NCI-H460 (cell line): ENCODE measurements around the genes UGT2A3, UGT2A1, HTN3 and GC.

RAMPAGE:
- cytosol, long total RNA, result no peak
- long total RNA, result no peak
- nucleus, long total RNA, result no peak
Observed at GRCh38 chr4:68328098-68328710, 21.7 kb downstream of the YTHDC1 start.

DNA sequence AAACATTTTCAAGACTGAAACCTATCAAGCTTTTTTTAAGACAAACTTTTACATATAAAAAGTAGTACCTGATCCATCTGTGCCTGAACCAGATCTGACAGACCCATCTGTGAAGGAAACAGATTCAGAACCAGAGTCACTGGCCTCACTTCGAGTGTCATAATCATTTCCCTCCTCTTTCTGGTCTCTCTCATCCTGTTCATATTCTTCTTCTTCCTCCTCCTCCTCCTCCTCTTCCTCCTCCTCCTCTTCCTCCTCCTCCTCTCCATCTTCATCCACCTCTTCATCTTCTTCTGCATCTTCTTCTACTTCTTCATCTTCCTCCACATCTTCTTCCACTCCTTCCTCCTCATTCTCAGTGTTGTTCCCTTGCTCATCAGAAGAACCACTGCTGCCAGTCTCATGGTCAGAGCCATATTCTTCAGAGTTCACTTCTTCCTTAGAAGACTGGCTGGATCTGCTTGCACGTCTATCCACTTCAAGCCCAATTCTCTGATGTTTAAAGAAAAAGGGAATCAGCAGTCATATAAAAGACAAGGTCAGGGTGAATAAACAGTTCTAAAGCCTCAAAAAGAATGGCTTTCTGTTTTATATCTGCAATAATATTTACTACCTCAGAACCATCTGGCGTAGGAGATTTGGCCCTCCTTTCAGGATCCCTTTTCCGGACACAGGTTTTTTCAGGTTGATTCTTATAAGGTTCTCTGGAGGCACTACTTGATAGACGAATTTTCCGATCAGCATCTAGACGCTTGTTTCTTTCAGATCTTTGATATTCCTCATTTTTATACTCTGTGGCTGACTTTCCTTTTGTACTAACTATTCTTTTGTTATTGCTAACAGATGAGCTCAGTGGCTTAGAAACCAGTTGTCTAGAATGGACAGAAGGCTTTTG lies 12.7 kb downstream of the YTHDC1 start:
RAMPAGE:
- cytosol, long total RNA, result no peak
- long total RNA, result no peak
- nucleus, long total RNA, result no peak

DNA sequence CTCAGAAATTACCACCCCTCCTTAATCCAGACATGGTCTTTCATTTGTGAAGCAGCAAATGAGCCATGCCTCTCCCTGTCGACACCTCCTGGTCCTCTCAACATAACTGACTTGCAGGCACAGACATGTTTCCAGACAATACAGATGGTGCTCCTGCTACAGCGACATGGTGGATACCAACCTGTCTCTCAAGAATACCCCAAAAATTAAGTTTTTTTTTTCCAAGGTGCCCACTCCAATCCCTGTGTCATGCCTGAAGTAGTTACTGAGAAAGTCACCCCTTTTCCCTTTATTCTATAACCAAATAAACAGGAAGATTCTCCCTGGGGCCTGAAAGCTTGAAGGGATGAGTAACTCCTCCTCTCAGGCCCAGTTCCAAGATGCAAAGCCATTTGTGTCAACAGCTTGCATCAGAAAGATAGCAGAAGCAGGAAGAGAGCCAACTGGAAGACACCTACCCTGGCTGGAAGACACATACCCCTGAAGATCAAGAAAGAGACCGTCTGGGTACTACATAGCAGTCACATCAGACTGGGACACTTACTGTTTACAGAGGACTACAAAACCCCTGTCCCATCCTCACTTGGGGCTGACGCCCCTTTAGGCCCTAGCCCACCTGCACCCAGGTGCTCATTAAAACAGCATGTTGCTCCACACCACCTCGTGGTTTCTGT lies 5.5 kb upstream of the UGT2B17 start:
RAMPAGE:
- cytosol, long total RNA, result no peak
- long total RNA, result no peak
- nucleus, long total RNA, result no peak

DNA sequence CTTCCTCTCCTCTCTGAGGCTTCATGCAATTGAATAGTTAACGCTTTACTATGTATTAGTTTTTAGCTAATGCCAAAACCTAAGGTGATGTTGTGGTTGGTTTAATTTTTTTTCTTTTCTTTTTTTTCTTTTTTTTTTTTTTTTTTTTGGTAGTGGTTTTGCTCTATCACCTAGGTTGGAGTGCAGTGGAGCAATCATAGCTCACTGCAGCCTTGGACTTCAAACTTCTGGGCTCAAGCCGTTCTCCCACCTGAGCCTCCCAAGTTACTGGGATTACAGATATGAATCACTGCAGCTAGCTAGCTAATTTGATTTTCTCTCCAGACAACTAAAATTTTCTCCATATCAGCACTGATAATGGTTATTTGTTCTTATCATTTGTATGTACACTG lies 3.3 kb downstream of the UGT2A3 start:
RAMPAGE:
- cytosol, long total RNA, result no peak
- long total RNA, result no peak
- nucleus, long total RNA, result no peak

DNA sequence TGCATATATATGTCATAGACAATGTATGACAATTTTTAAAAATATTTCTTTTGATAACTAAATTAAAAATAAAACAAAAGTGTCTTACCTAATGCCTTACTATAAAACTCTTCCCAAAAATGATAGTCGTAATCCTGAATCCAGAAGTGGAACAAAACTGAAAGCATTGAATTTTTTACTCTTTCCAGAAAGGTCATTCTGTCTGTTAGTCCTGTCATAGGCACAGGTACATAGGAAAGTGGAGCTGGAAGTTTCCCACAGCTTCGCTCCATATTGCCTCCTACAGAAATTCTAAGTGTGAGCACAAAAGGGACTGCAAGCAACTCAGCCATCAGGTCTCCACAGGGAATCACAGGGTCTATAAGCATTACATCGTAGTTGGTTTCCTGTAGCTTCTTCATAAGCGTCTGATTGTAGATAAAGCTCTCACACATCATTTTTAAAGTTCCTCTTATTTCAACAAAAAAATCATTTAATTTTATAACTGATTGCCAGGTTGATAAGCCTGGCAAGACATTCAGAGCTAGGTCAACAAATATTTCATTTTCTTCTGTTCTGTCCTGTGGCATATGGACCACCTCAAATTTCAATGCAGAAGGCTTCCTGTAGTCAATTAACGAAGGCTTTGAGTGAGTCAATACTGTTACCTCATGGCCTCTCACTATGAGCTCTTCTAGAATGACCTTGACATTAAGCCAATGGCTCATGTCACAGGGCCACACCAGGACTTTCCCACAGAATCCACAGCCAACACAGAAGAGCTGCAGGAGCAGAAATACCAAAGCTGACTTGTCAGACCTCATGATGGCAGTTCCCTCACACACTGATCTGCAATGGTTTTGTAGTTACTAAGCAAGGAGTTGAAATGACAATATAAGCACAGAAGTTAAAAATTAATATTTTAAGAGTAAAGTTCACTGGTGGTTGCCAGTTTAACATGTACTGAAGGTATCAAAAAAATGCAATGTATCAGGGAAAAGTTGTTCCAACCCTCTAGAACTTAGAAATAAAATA lies at the start of gene UGT2A3:
UGT2A3 (minus strand) TSS at position 847 of the 1,014 bp plus-strand sequence.
RAMPAGE:
- cytosol, long total RNA, result no peak
- long total RNA, result no peak
- nucleus, long total RNA, result no peak

DNA sequence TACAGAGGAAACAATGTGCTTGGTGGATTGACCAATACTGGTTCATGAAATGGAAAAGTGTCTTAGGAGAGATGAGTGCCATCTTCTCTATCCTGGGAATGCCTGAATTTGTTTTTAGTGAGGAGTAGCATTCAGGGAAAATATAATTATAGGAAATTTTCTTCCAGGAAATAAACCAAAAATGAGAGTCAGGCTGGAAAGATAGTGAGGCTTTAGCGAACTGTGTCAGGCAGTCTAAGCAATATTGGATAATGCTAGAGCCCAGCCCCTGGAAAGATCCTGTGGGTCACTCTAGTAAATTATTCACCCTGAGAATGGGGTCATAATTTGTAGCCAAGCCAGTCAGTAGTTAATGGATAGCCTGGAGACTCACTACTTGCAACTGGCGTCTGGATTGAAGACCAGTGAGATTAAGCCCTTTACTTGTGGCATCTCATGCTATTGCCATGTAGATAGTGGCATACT lies 50.9 kb downstream of the UGT2B28 start:
RAMPAGE:
- cytosol, long total RNA, result no peak
- long total RNA, result no peak
- nucleus, long total RNA, result no peak

DNA sequence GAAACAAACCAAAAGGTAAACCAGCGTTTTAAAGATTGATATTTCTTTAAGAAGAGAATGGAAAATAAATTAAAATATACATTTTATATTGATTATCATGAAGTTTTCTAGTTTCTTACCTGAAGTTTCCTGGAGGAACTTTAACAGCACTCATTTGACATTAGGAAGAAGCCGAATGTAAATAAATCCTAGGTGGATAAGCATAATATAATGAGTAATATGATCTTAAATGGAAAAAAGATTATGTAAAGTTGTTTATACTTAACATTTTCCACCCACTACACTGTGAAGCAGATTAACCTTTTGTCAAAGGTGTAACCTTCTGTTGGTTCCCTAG lies at the start of gene UGT2A1:
UGT2A1 (minus strand) TSS at position 179 of the 337 bp plus-strand sequence.
RAMPAGE:
- cytosol, long total RNA, result no peak
- long total RNA, result no peak
- nucleus, long total RNA, result no peak

DNA sequence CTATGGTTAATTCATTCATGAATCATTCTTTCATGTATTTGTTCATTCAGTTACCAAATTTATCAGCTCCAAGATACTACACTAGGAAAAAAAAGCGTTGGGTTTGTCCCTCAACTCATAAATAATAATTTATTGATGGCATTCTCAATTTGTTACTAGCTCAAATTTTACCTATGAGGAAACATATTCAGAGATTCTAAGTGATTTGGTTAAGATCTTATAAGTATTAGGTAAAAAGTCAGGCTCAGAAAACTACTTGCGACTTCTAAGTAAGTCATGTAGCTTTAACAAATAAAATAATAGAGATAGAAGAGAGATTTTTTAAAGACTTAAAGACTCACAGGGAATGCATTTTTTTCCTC lies 6.7 kb upstream of the SULT1B1 start:
RAMPAGE:
- cytosol, long total RNA, result no peak
- long total RNA, result no peak
- nucleus, long total RNA, result no peak

RAMPAGE:
- cytosol, long total RNA, result no peak
- long total RNA, result no peak
- nucleus, long total RNA, result no peak
Observed at GRCh38 chr4:70028030-70028564, at the start of gene HTN3. HTN3 (plus strand) TSS chr4:70028459.

DNA sequence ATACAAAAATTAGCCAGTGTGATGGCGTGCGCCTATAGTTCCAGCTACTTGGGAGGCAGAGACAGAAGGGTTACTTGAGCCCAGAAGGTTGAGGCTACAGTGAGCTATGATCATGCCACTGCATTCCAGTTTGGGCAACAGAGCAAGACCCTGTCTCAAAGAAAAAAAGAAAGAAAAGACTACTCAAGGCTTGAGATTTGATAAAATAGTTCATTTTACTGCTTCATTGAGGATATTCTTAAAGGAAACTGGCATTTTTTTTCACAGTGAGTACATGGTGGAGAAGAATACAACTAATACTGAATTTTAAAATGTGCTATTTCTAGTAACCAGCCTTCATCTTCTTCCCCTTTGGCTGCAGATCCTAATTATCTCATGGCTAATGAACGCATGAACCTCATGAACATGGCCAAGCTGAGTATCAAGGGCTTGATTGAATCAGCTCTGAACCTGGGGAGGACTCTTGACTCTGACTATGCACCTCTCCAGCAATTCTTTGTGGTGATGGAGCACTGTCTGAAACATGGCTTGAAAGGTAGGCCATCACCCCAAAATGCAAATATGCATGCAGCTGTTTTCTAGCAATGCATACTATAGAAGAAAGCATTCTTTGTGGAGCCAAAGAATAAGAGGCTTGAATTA lies 40.5 kb downstream of the RUFY3 start:
RAMPAGE:
- cytosol, long total RNA, result no peak
- long total RNA, result no peak
- nucleus, long total RNA, result no peak

RAMPAGE:
- cytosol, long total RNA, result no peak
- long total RNA, result no peak
- nucleus, long total RNA, result no peak
Observed at GRCh38 chr4:70768305-70769034, 46.7 kb downstream of the RUFY3 start.

DNA sequence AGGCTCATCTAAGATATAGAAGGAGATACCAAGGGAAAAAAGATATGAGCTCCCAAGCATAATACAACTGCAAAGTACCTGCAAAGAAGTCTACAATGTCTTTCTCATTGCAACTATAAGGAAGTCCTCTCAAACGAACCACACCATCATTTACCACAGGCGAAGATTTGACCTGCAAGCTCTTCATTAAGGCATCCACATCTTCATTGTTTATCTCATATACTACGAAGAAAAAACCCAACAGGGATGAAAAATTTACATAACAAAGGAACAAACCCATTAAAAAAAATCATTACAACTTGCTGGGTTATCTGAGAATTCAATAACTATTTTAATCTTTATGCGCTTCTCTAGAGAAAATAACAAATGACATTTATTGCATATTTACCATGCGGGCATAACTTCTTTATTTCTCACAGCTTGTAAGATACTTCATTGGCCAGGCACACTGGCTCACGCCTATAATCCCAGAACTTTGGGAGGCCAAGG lies 7.4 kb downstream of the GRSF1 start:
RAMPAGE:
- cytosol, long total RNA, result no peak
- long total RNA, result no peak
- nucleus, long total RNA, result no peak

DNA sequence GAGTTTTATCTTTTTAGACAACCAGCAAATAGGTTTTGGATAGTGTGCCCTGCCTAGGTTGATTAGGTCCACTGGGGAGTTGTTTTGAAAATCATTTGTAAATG lies 897 bp downstream of the MOB1B start:
RAMPAGE:
- cytosol, long total RNA, result no peak
- long total RNA, result no peak
- nucleus, long total RNA, result no peak

RAMPAGE:
- cytosol, long total RNA, result no peak
- long total RNA, result no peak
- nucleus, long total RNA, result no peak
Observed at GRCh38 chr4:70996923-70997523, 3.6 kb downstream of the DCK start.

GRCh38 chr4:71141325-71141524 lies 45.8 kb upstream of the SLC4A4 start:
RAMPAGE:
- cytosol, long total RNA, result no peak
- long total RNA, result no peak
- nucleus, long total RNA, result no peak

GRCh38 chr4:71765395-71765781 lies 18.5 kb downstream of the GC start:
RAMPAGE:
- cytosol, long total RNA, result no peak
- long total RNA, result no peak
- nucleus, long total RNA, result no peak

DNA sequence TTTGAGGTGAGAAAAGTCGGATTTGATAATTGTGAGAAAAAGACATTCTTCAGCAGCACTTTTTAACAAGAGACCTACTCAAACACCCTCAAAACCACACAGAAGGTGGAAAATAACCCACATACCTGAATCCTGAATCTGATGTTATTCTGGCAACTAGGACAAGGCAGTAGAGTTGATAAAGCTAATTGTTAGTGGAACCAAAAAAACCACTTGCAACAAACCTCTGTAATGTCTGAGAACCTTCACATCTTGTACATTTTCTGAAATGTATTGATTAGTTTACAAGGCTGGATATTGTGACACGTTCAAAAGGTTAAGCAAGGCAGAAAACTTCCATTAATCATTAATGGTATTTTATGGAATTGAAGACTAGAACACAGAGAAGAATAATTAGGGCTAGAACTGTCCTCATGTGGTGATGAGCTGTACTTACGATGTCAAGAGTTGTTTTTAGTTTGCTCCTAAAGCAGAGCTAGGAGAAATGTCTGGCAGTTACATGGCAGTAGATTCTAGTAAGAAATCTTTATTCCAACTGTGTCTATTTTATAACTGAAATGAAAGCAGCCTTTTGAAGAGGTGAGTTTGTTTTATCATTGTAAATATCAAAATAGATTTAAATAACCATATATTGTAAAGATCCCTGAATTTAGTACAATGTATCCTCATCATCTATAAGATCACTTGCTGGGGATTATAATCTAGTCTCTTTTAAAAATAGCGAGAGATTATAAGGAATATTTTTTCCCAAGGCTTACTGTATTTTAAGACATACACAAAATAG lies 12.2 kb downstream of the GC start:
RAMPAGE:
- cytosol, long total RNA, result no peak
- long total RNA, result no peak
- nucleus, long total RNA, result no peak

DNA sequence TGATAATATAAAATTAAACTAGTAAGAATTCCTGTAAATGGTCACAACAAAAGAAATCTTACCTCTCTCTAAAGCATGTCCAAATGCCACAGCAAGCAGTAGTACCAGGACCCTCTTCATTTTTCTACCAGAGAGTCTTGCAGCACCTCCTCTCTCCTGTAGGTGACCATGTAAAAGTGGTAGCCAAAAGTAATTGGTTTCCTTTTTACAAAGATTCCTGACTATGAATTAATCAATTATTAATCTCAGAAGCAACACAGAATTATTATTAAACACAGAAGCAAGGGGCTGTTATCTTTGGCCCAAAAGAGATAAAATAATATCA lies at the start of gene GC:
GC (minus strand) TSS at position 181 of the 325 bp plus-strand sequence.
RAMPAGE:
- cytosol, long total RNA, result no peak
- long total RNA, result no peak
- nucleus, long total RNA, result no peak

RAMPAGE:
- cytosol, long total RNA, result no peak
- long total RNA, result no peak
- nucleus, long total RNA, result no peak
Observed at GRCh38 chr4:72568816-72569067, 279 bp downstream of the ADAMTS3 start.

GRCh38 chr4:72924760-72925231 lies 144.7 kb downstream of the COX18 start:
RAMPAGE:
- cytosol, long total RNA, result no peak
- long total RNA, result no peak
- nucleus, long total RNA, result no peak